ENCODE results near the genes FHL5 and NDUFAF4.

DNA sequence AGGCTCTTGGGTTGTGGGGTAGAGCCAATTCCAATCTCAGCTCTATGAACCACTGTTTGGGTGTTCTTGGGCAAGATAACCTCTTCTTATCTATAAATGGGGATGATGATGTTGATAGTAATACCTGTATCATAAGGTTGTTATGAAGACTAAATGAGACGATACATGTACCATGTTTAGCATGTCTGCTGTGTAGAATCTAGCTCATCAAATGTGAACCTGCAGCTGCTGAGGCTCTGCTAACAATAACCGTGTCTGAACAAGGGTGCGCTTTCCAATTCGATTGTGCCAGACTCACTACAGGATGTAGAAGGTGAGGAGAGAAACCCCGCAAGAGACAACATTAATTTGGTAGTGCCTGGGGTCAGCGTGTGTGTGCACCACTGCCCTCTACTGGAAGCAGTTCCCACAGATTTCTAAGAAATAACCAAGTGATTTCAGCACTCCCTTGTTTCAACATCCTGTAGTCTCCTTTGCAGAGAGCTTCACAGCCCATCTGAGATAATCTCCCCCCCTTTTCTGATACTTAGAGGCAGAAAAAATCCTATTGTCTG lies 96.5 kb upstream of the BACH2 start:
- PRO-cap = no peak

GRCh38 chr6:90402014-90403047 lies 105.7 kb upstream of the BACH2 start:
- PRO-cap = no peak

GRCh38 chr6:90940811-90941230 lies 353.9 kb upstream of the MAP3K7 start:
- PRO-cap = no peak

- PRO-cap = no peak
These were observed 1122.8 kb downstream of the EPHA7 start for GRCh38 chr6:92296601-92296938.

DNA sequence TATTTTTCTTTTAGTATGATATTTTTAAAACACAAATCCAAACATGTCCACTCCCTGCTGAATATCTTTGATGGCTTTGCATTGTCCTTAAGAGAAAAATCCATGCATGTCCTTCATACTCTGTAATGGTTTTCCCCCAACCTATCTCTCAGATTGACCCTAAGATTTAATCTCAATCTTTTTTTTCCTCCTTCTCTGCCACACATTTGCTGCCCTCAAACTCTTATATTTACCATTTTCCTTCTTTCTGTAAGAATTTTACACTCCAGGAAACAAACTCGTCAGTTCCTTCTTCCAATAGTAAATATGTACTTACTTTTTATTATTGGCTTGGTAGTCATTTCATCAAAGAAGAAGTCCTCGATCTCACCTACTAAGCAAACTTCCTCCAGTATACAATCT lies 673.5 kb downstream of the EPHA7 start:
- PRO-cap = no peak

DNA sequence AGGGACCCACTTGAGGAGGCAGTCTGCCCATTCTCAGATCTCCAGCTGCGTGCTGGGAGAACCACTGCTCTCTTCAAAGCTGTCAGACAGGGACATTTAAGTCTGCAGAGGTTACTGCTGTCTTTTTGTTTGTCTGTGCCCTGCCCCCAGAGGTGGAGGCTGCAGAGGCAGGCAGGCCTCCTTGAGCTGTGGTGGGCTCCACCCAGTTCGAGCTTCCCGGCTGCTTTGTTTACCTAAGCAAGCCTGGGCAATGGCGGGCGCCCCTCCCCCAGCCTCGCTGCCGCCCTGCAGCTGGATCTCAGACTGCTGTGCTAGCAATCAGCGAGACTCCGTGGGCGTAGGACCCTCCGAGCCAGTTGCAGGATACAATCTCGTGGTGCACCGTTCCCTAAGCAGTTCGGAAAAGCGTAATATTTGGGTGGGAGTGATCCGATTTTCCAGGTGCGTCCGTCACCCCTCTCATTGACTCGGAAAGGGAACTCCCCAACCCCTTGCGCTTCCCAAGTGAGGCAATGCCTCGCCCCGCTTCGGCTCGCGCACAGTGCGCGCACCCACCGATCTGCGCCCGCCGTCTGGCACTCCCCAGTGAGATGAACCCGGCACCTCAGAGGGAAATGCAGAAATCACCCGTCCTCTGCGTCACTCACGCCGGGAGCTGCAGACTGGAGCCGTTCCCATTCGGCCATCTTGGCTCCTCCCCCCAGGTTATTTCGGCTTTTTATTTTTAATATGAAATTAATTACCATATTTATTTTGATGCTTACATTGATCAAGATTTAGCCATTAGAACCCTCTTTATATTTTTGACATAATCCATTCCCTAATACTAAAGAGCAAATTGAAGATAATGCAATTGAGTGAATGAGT lies 217.8 kb upstream of the EPHA7 start:
- PRO-cap = no peak

- PRO-cap = no peak
These were observed 359.7 kb upstream of the EPHA7 start for GRCh38 chr6:93778966-93779532.

DNA sequence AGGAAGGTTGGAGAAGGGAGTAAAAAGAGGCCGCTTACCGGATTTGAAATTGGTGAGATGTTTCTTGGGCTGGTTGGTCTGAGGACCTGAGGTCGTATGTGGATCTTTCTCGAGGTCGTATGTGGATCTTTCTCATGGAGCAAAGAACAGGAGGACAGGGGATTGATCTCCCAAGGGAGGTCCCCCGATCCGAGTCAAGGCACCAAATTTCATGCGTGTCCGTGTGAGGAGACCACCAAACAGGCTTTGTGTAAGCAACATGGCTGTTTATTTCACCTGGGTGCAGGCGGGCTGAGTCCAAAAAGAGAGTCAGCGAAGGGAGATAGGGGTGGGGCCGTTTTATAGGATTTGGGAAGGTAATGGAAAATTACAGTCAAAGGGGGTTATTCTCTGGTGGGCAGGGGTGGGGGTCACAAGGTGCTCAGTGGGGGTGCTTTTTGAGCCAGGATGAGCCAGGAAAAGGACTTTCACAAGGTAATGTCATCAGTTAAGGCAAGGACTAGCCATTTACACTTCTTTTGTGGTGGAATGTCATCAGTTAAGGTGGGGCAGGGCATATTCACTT lies 1018.3 kb upstream of the MANEA start:
- PRO-cap = no peak

DNA sequence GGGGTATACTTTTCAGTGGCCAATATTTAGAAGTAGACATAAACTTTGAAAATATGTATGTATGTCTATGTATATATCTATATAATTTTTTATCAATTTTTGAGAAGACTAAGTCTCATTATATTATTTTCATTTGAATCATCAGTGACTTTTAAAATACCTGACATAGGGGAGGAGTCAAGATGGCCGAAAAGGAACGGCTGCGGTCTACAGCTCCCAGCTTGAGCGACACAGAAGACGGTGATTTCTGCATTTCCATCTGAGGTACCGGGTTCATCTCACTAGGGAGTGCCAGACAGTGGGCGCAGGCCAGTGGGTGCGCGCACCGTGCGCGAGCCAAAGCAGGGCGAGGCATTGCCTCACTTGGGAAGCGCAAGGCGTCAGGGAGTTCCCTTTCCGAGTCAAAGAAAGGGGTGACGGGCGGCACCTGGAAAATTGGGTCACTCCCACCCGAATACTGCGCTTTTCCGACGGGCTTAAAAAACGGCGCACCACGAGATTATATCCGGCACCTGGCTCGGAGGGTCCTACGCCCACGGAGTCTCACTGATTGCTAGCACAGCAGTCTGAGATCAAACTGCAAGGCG lies 181.0 kb downstream of the MANEA start:
- PRO-cap = no peak

DNA sequence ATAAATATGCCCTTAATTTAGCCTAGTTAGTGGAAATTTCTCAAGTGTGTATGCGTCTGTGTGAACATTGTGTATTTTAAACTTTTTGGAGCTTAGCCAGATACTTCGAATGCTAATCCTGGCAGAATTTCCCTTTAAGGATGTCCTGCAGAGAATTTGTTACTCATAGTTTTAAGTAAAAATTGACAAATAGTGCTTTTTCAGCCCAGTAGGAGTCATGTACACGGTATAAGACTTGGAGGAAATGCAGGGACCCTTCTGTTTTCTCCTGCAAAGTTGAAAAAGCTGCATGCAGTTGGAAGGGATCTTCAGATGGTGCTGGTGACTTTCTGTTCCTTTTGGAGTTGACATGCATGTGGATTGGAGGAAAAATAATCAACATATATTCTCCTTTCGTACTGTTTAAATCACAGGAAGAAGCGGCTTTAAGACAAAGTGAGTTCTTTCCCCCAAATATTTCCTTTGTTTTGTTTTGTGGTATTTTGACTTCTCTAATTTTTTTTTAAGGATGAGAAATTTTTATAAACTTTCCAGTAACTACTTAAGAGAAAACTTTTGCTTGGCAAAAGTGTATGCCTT lies at the start of gene FHL5:
FHL5 (plus strand) TSS at position 208 of the 579 bp plus-strand sequence.
- PRO-cap = no peak

GRCh38 chr6:96897602-96898573 lies at the start of gene NDUFAF4:
NDUFAF4 (minus strand) TSS chr6:96897891.
- PRO-cap = bidirectional peak, plus-strand start at chr6:96898065, minus-strand start at chr6:96897891

DNA sequence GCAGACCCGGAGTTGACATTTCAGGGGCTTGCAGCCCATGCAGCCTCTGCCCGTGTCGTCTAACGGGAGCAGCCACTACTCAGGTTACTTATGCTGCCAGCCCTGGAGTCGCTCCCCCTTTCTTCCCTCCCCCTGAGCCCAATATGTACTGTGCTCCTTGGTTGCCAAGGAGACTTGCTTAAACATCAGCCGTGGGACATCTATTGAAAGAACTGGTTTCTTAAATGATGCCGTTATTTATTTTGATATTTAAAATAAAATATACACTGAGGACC lies 515 bp downstream of the KLHL32 start:
- PRO-cap = no peak

- PRO-cap = no peak
These were observed 418.0 kb upstream of the POU3F2 start for GRCh38 chr6:98416356-98416720.

GRCh38 chr6:98827543-98828120 lies 6.7 kb upstream of the POU3F2 start:
- PRO-cap = no peak

DNA sequence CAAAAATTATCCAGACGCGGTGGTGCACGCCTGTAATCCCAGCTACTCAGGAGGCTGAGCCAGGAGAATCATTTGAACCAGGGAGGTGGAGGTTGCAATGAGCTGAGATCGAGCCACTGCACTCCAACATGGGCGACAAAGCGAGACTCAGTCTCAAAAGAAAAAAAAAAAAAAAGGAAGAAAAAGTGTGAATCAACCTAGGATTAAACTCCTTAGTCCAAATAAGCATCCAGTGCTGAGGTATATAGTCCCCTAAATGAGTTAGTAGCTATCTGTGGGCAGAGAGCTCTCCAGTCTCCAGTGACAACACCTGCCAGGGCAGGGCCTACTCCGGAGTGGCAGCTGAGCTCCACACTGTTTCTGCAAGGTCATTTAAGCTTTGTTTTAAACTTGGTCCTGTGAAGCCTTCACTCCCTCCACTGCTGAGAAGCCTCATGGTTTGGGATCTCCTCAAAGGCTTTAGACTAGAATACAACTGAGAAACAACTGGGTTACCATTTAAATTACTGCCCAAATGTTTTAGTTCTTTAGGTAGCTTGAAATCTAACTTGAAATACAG lies 2.1 kb downstream of the FAXC start:
- PRO-cap = no peak

DNA sequence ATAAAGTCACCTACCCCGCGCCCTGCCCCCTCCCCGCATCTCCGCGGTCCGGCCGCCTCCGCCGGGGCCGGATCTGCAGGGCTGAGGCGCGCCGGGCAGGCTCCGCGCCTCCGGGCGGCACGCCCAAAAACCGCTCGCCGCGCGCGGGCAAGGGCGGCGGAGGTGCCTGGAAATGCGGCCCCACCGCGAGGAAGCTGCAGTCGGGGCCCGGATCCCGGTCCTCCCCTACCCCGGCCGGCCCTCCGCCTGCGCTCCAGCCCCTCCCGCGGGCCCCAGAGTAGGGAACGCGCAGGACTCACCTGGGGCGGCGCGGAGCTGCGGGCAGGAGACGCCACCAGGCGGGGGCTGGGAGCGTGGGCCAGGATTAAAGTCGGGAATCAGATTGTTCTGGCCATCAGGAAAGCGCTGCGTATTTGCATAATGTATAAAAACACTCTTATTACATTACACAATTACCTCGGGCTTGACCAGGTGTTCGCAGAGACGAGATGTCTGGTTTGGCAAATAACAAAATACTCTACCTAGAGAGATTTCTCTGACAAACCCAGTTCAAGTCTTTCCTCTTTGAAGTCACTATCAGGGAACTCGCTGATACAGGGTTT lies 344 bp upstream of the FAXC start:
- PRO-cap = no peak

DNA sequence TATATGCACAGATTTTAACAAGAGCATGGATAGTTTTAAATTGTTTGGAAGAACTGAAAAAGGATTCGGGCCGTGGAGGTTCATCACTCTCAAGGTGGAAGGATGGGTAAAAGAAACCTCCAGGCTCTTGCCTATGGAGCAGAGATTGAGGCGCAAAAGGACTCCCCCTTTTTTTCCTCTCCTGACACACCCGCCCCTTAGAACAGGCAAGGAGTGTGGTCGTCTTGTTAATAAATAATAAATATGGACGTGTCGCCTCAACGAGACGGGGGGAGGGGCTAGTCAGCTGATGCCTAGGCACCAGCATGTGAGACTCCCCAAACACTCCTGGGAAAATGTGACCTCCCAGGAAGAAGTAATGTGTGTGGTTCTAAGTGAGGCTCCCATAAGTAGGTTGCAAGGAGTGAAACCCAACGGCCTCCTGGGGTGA lies 989 bp upstream of the FAXC start:
- PRO-cap = no peak

- PRO-cap = no peak
These were observed 14.1 kb upstream of the COQ3 start for GRCh38 chr6:99408015-99408622.

DNA sequence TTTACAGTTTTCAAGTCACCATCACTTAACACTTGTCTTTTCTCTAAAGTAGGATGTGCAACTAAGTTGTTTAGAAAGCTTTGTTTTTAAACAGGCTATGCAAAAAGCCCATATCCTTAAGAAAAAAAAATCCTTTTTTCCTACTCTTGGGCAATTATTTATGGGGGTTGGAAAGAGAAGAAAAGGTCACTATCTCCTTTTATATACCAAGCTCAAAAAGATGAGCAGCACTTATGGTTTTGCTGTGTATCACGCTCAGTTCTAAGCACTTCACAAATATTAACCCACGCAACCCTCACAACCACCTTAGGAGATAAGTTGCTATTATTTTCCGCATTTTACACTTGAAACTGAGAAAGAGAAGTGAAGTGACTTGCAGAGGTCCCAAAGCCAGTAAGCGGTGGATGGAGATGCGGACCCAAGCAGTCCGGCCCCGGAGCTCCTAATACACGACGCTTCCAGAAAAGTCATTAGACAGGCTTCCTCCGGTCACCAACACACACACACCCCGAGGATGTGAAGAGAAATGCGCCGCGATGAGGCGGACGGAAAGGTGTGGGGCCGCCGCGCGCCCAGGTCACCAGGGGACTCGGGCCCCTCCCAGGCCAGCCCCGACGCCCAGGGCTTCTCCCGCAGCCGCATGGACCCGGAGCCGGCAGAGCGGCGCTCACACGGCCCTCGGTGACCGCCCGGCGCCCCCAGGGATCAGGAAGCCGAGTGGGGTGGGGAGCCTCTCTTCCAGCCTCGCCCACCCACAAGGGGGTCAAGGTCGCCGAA lies 486 bp downstream of the USP45 start:
- PRO-cap = unidirectional peak, plus-strand start at position 393 of the sequence

DNA sequence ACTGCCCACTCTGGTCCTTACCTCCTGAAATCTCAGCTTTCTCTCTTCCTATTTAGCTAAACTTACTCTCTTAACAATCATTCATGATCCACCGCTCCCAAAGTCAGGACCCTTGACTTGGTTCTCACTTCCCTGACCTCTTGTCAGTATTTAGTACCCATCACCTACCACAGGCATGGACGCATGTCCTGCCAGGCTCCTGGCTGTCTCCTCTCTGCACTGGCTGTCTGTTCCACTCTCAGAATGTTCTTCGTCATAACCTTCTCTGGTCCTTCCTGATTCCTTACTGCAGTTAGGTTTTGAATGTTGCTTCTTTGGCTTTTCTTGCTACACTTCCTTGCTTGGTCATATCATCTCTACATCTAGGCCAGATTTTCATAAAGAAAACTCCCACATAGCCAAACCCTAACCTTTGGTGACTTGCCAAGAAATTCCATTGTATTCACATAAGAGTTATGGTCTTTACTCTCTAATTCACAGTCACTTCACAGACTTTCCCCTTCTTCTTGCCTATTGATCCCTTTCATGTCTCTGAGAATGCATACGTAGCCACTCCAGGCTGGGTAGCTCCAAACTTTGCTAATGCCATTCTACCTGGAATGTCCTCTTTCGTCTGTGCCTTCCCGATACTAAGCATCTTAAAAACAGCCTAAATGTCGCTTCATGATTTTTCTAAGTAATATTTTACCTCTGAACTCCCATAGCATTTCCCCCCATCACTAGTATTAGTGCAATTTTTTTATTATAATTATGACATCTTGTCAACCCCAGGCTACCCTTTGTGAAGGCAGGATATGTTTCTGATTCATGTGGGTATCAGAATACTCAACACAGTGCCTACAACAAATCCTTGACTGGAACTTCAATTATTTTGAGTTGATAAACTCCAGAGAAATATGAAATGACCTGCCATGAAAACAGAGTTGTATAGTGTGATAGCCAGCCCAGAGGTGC lies 42.0 kb upstream of the SIM1 start:
- PRO-cap = no peak

Measured in SP-49 (cell line).